Measurements from ENCODE around the gene ARHGAP29.

DNA sequence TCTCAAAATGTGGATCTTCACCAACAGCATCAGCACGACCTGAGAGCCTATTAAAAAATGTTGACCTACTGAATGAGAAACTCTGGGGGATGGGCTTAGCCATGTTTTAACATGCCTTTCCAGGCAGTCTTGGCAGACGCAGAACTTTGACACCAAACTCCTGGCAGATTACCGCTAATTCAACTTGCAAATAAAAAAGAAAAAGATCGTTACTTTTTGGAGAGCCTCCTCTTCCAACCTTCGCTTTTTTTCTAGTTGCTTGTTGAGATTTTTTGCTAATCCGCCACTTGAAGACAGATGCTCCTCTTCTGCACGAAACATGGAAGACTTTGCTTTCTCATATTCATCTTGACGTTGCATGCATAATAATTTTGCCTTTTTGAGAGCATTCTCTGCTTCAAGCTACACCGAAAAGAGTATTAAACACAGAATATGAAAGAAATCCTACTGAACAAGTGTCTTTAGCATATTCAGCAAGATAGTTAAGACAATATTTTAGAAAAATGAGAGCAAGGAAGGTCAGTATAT lies 35.0 kb downstream of the ARHGAP29 start:
- PRO-cap: no peak

- PRO-cap: no peak
Measured at GRCh38 chr1:94218834-94219725, 18.3 kb downstream of the ARHGAP29 start.

GRCh38 chr1:94233448-94233830 lies 3.9 kb downstream of the ARHGAP29 start:
- PRO-cap: no peak

- PRO-cap: no peak
Measured at GRCh38 chr1:94233883-94234338, 3.5 kb downstream of the ARHGAP29 start.

DNA sequence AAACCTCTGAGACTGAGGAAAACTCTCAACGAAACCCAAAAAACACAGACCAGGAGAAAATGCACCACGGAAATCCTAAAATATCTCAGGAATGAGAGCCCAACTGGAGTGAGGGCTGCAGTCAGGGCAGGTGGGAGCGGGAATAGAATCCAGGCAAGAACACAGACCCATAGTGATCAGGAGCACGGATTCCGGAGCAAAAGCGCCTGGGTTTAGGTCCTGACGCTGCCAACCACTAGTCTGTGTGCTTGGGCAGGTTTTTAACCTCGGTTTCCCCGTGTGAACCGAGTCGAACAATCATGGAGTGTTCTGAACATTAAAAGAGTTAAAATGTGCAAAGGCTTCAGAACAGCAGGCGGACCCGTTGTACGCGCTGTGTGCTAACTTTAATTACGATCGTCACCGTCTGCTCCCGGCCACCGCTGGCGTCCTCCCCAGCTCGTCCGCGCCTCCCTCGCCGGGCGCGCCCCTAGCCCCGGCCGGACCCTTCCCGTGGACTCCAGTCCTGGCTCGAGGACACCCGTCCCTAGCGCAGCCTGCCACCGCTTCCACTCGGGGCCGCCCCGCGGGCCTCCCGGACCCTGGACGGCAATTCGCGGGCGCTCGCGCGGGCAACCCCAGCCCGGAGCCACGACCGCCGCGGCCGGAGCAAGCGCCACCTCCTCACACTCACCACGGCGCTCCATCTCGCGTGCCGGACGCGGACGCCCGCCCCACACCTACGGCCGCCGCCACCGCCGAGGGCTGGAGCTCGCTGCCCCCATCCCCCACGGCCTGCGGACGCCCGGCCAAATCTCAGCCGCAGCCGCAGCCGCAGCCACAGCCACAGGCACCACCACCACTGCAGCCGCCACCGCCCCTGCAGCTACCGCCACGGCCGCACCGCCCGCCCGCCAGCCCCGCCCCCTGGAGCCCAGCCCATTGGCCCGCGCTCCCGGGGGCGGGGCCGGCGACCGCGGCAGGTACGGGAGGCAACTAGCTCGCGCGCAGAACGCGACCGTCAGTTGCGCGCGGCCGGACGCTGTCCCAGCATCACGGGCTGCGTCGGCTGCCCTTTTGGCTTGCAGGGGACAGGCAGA lies at the start of gene ARHGAP29:
Gene ARHGAP29, minus strand, starts transcription at position 843 of the 1,079 bp plus-strand sequence.
- PRO-cap: bidirectional peak, plus-strand start at position 1,003 of the sequence, minus-strand start at position 843 of the sequence

DNA sequence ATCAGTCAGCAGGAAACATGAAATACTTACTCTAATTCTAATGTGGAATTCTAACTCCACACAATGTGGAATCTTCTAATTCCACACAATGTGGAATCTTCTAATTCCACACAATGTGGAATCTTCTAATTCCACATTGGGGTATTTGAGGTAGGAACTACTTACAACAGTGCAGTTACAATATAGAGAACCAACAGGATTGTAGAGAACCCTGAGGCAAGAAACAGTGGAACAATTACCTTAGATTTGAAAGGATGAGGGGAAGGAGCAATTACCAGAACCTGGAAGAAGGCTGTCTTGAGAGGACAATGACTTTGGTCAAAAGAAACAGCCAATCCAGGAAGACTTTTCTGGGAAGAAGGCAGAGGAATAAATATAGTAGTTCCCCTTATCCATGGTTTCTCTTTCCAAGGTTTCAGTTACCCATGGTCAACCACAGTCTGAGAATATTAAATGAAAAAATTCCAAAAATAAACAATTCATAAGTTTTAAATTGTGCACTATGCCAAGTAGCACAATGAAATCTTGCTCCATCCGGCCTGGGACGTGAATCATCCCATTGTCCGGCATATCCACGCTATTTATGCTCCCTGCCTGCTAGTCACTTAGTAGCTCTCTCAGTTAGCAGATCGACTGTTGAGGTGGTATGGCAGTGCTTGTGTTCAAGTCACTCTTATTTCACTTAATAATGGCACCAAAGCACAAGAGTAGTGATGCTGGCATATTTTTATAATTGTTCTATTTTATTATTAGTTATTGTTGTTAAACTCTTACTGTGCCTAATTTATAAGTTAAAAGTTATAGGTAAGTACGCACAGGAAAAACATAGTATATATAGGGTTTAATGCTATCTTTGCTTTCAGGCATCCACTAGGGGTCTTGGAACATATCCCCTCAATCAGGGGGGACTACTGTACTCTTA lies 58.5 kb upstream of the ARHGAP29 start:
- PRO-cap: no peak

- PRO-cap: no peak
Measured at GRCh38 chr1:94314278-94314766, 76.9 kb upstream of the ARHGAP29 start.

GRCh38 chr1:94383746-94384420 lies 34.3 kb upstream of the ABCD3 start:
- PRO-cap: no peak

- PRO-cap: no peak
Measured at GRCh38 chr1:94504415-94504836, 37.1 kb downstream of the F3 start.

DNA sequence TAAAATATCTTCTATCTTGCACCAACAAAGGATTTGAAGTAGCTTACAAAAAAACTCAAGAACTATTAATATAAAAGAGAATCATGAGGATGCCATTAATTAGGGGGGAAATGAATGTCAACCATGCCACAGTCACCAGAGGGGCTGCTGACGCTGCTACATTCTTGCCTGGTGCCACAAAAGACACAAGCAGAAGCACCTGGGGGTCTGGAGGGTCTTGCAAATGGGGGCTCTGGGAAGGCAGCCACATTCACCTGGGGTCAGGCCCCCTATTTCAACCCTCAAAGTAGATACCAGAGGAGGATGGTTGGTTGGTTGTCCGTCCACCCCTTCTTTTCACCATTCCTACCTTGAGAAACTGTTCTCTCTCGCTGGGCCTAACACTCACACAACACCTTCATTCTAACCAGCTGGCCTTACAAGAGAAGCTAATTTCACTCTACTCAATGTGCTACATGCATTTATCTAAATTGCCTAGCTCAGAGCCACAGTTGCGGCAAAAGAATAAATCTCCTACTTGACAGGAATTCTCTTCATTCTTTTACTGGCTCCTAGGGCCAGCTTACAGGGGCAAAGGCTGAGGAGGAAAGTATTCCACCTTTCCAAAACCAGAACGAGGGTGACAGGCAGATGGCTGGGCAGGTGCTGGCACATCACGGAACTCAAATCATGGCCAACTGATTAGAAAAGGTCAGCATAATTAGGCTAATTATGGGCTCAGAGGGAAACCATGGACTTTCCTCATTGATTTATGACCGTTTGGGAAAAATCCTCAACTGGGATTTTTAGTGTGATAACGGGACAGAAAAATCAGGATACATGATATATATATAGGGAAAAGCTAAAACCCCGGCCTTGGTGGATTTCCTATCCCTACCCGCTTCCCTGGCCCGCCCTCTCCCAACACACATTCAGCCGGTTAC lies 6.5 kb downstream of the F3 start:
- PRO-cap: no peak

DNA sequence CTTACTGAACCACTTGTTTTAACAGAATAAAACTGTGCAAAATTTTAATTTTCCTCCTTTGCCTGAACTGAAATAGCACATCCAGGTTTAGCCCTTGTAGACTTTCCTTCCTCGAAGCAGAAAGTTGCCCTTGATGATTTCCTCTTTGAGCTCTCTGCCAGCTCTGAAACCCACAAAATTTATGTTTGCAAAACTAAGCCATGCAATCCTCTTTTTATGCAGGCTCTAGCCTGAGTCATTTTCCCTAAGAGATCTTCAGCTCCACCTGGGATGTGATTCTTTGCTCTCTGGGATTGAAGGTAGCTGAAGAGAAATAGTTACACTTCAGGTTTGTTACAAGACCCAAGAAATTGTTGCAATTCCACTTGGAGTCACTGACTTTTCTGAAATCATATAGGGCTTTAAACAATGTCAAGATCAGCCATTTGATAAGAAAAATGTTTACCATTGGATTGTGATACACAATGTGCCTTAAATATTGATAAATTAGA lies 1.5 kb upstream of the F3 start:
- PRO-cap: no peak

GRCh38 chr1:94590149-94590431 lies 48.5 kb upstream of the F3 start:
- PRO-cap: no peak

GRCh38 chr1:94602250-94602944 lies 60.8 kb upstream of the F3 start:
- PRO-cap: no peak

DNA sequence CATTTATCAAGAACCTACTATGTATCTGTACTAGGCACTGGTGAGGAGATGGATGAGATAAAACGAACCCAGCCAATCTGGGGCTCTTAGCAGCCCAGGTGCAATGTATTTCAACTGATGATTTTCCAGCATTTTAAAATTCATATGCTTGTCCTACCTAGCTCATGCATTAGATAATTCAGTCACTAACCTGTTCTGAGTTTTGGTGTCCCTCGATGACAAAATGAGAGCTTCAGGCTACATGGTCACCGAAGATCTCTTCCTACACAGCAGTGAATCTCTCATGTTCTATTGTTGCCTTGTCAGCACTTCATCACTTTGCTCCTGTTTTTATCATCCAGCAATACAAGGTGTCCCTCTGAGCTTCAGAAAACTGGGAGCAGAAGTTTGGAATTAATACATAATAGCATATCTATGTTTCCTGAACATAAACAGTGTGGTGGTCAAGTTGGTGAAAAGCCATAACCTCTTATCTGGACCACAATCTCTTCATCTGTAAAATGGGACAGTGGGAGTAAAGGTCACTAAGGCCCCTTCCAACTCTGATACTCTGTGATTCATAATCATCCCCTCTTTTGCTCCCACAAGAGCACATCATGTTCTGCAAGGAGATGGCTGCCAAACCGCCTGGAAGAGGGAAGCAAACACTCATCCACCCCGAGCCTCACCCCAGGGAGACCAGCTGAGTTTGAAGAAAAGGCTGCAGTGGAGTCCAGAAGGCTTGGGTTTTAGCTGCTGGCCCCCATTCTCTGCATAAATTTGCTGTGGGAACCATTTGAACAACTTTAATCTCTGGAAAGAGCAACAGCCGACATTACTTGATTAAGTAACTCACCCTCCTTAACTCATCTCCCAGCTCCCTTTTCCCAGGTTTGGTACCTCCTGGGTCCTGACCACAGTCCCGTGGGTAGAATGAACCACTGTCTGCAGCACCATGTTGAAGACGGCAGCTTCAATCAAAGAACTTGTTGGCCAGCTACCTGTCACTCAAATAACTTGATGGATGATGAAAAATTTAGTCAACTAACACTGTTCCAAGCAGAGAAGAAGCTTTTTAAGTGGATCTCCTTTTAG lies 138.0 kb upstream of the F3 start:
- PRO-cap: no peak

GRCh38 chr1:94772142-94772633 lies 48.0 kb upstream of the SLC44A3 start:
- PRO-cap: no peak

- PRO-cap: no peak
Measured at GRCh38 chr1:94803419-94804204, 16.5 kb upstream of the SLC44A3 start.

GRCh38 chr1:94819207-94819643 lies 932 bp upstream of the SLC44A3 start:
- PRO-cap: no peak

GRCh38 chr1:94860367-94861130 lies 40.4 kb downstream of the SLC44A3 start:
- PRO-cap: no peak

- PRO-cap: no peak
Measured at GRCh38 chr1:94875739-94876854, 50.8 kb downstream of the CNN3 start.

GRCh38 chr1:94883608-94884048 lies 43.3 kb downstream of the CNN3 start:
- PRO-cap: no peak